Uterus (tissue), 7 donors: ENCODE data around the genes SMAD9 and UFM1.

DNA sequence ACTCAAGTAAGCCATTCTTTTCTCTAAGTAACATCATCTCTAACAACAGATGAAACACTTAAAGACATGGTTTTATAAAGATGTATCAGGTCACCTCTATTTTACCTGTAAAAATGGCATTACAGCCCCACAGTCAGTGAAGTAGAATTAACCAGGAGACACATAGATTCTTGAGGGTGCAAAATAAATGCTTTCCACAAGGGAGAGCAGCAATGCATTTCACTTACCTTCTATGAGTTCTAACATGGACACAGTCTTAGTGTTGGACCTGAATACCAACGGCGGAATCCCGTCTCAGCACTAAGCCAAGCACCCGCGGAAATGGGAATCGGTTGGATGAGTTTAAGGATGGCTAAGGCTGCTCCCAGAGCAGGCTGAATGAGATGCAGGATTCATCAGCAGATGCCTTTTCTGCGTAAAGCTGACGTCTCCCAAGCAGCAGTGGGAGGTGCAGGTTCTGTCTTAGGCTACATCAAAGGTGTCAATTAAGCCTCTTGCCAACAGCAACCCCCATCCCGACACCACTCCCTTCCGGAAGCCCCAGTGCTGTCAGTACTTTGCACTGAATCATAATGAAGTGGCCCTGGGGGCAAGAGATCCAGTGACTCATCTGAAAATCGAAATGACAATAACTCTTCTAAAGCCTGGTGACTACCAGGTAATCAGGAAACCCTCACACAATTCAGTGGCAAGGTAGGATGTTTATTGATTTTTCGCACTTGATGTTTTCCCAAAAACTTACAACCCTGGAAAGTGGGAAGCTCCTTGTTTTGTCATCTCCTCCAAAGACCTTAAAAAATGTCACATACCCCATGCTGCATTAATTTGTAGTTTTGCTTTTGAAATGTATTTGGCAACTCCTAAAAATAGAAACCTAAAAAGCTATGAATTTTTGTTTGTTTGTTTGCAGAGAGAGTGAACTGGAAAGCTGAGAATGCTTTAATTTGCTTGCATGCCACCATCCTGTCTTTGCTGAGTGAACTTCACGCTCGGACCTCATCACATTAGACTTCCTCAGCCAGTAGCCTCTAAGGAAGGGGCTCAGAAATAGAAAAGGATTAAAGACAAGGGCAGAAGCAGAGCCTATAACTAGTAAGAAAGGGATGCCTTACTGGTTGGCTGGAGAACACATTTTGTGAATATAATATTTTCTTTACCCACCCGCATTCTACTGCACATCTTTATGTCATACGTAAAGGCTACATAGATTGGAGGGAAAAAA lies 275.5 kb downstream of the DCLK1 start:
- PRO-cap, 4 experiments: no peak in any of the 4 experiments
- RAMPAGE, long total RNA, 2 experiments: start-site peak on the minus strand in 1 of 2 experiments, centred at position 408 of the sequence, 49 reads per replicate
- RRBS: no CpG with 5 or more reads among the region's 16 CpGs

DNA sequence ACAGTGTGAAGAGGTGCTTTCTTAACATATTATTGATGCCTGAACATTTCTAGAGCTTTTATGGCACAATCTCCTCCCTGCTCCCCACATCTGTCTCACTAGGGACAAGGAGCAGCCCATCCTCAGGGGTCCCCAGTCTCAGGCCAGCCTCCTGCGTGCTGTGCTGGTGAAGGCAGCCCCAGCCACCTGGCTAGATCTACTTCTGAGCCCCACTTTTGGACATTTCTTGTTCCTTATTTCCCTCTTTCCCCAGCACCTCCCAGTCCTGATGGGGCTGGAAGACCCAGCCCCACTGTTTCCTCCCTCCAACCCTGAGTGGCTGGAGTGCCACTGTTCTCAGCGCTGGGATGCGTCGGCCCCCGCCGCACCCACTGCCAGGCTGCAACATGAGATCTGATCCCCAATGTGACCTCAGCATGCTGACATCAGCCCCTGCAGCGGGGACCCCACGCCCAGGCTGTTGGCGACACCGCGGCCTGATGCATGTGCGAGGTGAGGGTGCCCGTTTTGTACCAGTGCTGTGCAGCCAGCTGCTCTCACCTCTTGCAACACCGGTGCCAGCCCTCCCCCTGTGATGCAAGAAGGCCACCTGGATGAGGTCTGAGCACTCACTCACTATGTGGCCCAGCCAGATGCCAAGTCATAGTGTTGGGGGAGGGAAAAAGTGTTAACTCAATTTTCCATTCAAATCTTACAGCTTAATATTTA lies 143.2 kb downstream of the DCLK1 start:
- PRO-cap, 4 experiments: no peak in any of the 4 experiments
- RAMPAGE, long total RNA, 2 experiments: no peak in any of the 2 experiments
- RRBS: no CpG with 5 or more reads among the region's 14 CpGs

GRCh38 chr13:36060905-36061583 lies 70.1 kb downstream of the DCLK1 start:
- PRO-cap, 4 experiments: peak in 2 of 4 experiments; most common plus-strand start chr13:36061186 (in 1); most common minus-strand start chr13:36061246 (in 1)
- RAMPAGE, long total RNA, 2 experiments: no peak in any of the 2 experiments
- RRBS: no CpG with 5 or more reads among the region's 4 CpGs

- PRO-cap, 4 experiments: no peak in any of the 4 experiments
- RAMPAGE, long total RNA, 2 experiments: no peak in any of the 2 experiments
- RRBS: no CpG with 5 or more reads among the region's 11 CpGs
Measured at GRCh38 chr13:36819872-36820138, 783 bp downstream of the RFXAP start.

- PRO-cap, 4 experiments: peak in 4 of 4 experiments; most common plus-strand start chr13:36919733 (in 2); most common minus-strand start chr13:36920238 (in 4)
- RAMPAGE, long total RNA, 2 experiments: start-site peak on the minus strand in 1 of 2 experiments, at chr13:36920141-36920189 at its widest, 67 reads per replicate
- RRBS: 2% methylated on average over 40 of the region's 131 CpGs
Measured at GRCh38 chr13:36919555-36920583, at the start of gene SMAD9. SMAD9 (minus strand) TSS chr13:36920238.

GRCh38 chr13:37127705-37128364 lies 22.4 kb upstream of the CSNK1A1L start:
- PRO-cap, 4 experiments: no peak in any of the 4 experiments
- RAMPAGE, long total RNA, 2 experiments: no peak in any of the 2 experiments
- RRBS: no CpG with 5 or more reads among the region's 5 CpGs

GRCh38 chr13:37715665-37716145 lies 117.1 kb upstream of the POSTN start:
- PRO-cap, 4 experiments: peak in 2 of 4 experiments; most common plus-strand start chr13:37715965 (in 2)
- RAMPAGE, long total RNA, 2 experiments: no peak in any of the 2 experiments
- RRBS: no CpG with 5 or more reads among the region's 6 CpGs

DNA sequence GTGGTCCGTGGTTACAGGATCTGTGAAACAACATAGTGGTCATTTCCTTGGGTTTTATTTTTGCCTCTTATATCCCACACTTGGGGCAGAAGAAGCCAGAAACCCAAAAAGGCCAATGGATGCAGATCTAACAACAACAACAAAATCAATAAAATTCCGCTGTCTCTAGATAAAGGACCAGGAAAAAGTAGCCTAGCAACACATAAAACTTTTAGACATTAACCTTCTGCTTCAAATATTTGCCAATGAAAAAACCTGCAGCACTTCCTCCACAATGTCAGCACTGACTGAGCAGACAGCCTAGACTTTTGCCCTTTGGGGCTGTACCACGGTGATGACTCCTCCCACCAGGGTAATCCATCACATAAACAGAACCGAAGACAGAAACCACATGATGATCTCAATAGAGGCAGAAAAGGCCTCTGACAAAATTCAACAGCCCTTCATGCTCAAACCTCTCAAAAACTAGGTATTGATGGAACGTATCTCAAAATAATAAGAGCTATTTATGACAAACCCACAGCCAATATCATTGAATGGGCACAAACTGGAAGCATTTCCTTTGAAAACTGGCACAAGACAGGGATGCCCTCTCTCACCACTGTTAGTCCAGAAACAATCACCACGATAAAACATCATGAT lies 30.2 kb upstream of the TRPC4 start:
- PRO-cap, 4 experiments: no peak in any of the 4 experiments
- RAMPAGE, long total RNA, 2 experiments: no peak in any of the 2 experiments
- RRBS: no CpG with 5 or more reads among the region's 6 CpGs

DNA sequence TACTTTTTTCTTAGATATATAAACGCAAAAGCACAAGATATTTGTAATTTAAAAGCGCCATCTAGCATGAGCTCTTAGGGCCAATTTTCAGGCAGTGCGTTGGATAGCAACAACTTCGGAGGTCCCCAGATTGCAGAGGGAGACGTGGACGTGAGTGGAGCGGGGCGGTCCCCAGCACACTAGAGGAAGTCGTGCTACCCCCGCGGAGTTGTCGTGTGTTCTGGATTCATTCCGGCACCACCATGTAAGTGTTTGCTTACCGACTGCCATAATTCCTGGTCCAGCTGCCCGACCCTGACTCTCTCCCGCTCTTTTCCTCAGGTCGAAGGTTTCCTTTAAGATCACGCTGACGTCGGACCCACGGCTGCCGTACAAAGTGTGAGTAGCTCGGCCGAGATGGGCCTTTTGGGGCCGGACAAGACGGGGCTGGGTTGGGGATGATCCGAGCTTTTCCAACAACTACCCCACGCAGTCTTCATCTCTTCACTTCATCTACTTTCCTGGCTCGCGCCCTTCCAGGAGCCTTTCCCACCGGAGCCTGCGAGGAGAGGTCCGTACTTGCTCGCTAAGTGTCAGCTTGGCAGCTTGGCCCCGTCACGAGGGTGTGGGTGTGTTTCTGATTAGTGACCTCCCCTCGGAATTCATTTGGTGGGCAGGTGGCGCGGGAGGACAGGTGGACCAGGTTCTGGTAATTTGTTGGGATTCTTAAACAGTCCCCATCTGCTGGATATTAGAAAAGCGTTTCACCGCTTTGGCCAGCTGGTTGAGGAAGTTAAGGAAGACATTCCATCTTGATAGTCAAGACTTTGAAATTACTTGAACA lies at the start of gene UFM1:
Gene UFM1, plus strand, starts transcription at position 174 of the 823 bp plus-strand sequence.
- PRO-cap, 4 experiments: peak in 4 of 4 experiments; most common plus-strand start position 135 of the sequence (in 3); most common minus-strand start position 571 of the sequence (in 2)
- RAMPAGE, long total RNA, 2 experiments: start-site peak on the plus strand in 2 of 2 experiments, centred at positions 181 to 197 of the sequence, 355 to 1,392 reads per replicate
- RRBS: 0% methylated on average over 6 of the region's 41 CpGs

- PRO-cap, 4 experiments: peak in 1 of 4 experiments; most common minus-strand start chr13:38514770 (in 1)
- RAMPAGE, long total RNA, 2 experiments: no peak in any of the 2 experiments
- RRBS: no CpG with 5 or more reads among the region's 1 CpG
Measured at GRCh38 chr13:38514475-38514951, 164.9 kb downstream of the UFM1 start.

- PRO-cap, 4 experiments: no peak in any of the 4 experiments
- RAMPAGE, long total RNA, 2 experiments: no peak in any of the 2 experiments
- RRBS: no CpG with 5 or more reads among the region's 21 CpGs
Measured at GRCh38 chr13:39006112-39006675, 15.6 kb upstream of the STOML3 start.

- PRO-cap, 4 experiments: no peak in any of the 4 experiments
- RAMPAGE, long total RNA, 2 experiments: no peak in any of the 2 experiments
- RRBS: no CpG with 5 or more reads among the region's 1 CpG
Measured at GRCh38 chr13:39034167-39034599, 3.7 kb downstream of the PROSER1 start.

DNA sequence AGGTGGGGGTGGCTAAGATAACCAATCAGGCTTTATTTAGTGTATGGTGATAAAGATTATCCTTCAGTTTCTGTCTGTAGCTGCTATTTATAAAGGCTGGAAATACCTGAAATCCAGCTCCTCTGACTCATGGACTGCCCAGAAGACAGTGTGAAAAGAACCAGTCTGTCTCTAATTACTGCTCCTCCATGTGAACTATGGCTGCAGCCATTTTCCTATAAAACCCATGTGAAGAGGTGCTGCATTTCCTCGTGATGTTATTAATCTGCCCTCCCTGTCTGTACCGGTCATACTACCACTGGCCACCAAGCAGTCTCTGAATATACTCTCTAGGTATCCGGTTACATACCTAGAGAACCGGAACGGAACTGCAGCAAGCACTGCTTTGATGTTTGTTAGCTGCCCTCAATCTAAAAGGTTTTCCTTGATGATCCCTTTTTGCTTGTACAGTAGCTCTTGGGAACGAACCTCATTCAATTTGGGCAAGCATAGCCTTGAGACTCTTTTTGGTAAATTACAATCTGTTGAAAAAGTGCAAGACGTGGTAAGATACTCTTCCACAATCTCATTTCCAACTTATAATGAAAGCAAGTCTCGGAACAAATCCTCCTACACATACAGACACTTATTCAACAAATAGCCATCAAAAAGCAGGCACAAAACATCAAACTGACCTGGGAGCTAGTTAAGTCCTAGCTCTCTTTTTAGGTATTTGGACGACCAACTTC lies 237.8 kb downstream of the LHFPL6 start:
- PRO-cap, 4 experiments: no peak in any of the 4 experiments
- RAMPAGE, long total RNA, 2 experiments: no peak in any of the 2 experiments
- RRBS: no CpG with 5 or more reads among the region's 9 CpGs

GRCh38 chr13:39571257-39571985 lies 31.6 kb downstream of the LHFPL6 start:
- PRO-cap, 4 experiments: no peak in any of the 4 experiments
- RAMPAGE, long total RNA, 2 experiments: no peak in any of the 2 experiments
- RRBS: no CpG with 5 or more reads among the region's 20 CpGs

- PRO-cap, 4 experiments: no peak in any of the 4 experiments
- RAMPAGE, long total RNA, 2 experiments: no peak in any of the 2 experiments
- RRBS: no CpG with 5 or more reads among the region's 6 CpGs
Measured at GRCh38 chr13:39892665-39893285, 237.3 kb downstream of the COG6 start.

GRCh38 chr13:39900231-39900865 lies 244.9 kb downstream of the COG6 start:
- PRO-cap, 4 experiments: no peak in any of the 4 experiments
- RAMPAGE, long total RNA, 2 experiments: no peak in any of the 2 experiments
- RRBS: no CpG with 5 or more reads among the region's 2 CpGs

GRCh38 chr13:40109227-40109873 lies 453.9 kb downstream of the COG6 start:
- PRO-cap, 4 experiments: no peak in any of the 4 experiments
- RAMPAGE, long total RNA, 2 experiments: no peak in any of the 2 experiments
- RRBS: no CpG with 5 or more reads among the region's 4 CpGs

DNA sequence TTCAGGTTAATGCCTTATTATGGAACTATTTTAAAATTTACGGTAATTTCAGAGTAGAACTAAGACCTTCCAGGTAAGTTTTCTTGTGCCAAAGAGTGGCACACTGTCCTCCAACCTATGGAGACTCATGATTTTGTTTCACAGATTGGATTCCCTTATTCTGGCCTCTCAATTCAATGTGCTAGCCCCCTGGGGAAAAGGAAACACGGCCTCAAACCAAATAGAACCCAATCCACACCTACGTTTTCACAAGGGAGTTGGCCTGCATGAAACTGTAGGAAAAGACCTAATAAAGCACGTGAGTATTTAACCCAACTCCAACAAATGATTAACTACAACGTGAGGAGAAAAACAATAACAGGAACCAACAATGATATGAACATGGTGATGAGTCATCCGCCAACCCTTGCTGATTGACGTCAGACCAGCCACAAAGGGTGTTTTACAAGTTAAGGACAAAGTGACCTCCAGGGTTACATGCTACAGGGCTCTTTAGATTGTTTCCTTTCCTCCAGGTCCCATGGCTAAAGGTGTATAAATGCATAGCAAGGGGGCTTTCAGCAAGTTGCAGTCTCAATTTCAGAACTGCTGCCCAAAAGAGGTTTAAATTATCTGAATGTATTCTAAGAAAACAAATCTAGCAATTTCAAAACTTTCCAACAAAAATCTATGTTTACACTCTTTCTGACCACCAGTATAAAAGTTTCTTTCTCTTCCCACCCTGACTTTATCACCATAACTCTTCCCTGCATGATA lies 460.6 kb downstream of the COG6 start:
- PRO-cap, 4 experiments: peak in 3 of 4 experiments; most common plus-strand start position 470 of the sequence (in 2); most common minus-strand start position 330 of the sequence (in 3)
- RAMPAGE, long total RNA, 2 experiments: no peak in any of the 2 experiments
- RRBS: no CpG with 5 or more reads among the region's 7 CpGs

DNA sequence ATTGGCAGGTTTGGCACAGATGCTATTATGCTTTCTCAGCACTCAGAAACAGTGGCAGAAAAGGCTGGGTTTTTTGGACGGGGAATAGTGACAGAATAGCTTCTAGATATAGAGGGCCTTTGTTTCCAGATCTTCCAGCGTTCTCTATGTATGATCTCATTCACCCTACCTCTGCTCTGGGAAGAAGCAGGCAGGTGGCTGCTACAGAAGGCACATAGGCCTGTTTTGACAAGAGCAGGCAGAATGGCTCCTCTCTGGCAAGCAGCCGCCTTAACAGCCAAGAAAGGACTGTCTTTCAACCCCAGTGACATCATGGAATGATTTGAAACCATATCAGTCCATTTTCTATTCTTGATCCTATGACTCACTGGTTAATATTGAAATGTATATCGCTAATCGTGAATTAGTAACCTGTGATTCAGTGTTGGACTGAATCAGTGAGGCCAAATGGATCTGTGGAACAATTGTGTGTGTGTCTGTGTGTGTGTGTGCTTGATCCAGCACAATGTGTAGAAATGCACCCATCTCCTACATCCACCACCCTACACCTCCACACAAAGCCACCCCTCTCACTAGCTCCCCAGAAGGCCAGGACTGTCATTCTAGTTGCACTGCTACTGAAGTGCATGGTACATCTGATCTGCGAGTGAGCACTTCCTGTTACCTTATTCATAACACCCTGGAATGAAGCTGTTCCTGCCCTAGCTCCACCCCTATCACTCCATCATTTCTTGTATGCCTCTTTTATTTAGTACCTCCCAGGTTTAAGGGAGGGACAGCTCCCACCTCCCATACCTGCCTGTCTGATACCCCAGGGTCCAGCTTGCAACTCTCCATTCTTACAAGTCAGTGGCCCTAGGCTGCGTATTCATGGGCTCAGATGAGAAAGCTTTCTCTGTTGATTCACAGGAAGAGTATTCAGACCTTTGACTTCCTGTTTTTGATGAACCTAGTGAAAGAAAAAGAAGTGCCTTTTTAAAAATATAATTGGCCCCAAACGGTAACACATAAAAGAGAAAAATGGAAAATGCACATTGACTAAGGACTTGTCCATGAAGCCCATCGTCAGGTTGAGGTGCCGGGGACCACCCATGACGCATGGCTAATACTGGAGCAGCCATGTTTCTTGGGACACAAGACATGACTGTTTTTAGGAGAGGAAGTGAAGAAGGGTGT lies 459.9 kb downstream of the FOXO1 start:
- PRO-cap, 4 experiments: peak in 1 of 4 experiments; most common minus-strand start position 644 of the sequence (in 1)
- RAMPAGE, long total RNA, 2 experiments: no peak in any of the 2 experiments
- RRBS: no CpG with 5 or more reads among the region's 11 CpGs

DNA sequence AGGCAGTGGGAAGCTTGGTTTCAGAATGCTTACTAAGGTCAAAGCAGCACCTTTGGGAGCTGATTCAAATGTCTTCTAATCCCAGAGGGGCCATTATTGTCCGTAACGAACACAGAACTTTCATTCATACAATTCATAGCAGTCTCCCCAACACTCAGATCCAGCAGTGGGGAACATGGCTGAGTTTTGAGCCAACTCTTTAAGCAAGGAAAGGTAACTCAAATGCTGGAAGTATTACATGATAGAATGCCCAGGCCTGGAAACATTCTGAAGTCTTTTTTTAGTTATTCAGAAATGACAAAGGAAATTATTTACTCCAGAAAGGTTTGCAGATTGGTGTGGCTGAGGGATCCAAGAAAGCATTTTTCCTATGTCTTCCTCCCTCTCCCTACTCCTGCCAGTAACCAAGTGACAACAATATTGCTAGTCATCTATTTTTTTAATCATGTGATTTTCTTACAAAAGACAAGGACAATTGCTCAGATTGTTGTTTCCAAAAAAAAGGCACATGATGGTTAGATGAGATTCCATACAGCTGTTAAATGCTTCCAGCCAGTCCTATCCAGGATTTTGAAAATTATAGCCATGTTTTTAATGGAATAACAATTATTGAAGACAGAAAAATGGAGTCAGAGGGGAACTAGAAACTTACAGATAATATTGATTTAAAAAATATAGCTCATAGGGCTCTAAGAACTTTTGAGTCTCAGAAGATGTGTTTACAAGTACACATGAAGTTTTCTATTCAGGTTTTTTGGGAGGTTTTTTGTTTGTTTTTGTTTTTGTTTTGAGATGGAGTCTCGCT lies 118.6 kb downstream of the FOXO1 start:
- PRO-cap, 4 experiments: no peak in any of the 4 experiments
- RAMPAGE, long total RNA, 2 experiments: start-site peak on the minus strand in 1 of 2 experiments, centred at position 7 of the sequence, 10 reads per replicate
- RRBS: no CpG with 5 or more reads among the region's 3 CpGs